Cerebellum (tissue), 5 donors: ENCODE measurements around a stretch of chr17.

DNA sequence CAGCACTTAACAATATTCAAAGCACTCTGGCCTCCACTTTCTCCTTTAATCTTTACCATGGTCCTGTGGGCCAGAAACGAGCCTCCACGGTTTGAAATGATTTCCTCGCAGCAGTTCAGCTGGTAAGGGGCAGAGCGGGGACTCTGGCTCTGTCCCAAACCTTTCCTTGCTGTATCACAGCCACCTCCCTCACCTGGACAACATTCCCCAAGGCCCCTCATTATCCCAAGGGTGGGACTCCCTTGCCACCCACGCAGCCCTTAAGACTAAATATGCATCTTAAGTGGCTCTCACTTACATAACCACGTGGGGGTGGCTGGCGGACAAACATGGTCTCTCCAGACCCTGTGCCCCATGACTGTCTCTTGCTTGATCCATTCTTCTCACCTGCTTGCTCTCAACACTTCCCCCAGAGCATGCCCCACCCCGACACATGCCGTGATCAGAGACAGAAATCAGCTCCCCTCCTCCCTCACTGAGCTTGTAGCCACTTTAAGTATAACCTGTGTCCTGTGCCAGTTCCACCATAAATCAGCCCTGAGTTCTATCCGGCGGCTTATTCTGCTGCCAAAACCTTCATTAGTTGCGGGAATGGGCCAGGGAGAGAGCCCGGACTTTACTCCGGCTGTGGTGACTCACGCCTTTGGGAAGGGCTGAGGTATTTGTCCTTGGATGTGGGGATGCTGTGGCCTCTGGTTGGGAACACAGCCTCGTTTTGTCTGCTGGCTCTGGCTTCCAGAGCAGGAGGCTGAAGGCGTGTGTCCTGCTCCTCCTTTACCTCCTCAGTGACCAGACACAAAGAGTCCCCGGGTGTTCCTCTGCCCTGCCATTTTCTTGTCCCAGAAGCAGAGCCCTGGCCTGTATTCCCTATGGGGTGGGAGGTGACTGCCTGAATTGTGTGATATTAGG lies 21.2 kb downstream of the ANKRD40 start:
- PRO-cap, 3 experiments, result no peak in any of the 3 experiments
- RAMPAGE, long total RNA, result no peak

DNA sequence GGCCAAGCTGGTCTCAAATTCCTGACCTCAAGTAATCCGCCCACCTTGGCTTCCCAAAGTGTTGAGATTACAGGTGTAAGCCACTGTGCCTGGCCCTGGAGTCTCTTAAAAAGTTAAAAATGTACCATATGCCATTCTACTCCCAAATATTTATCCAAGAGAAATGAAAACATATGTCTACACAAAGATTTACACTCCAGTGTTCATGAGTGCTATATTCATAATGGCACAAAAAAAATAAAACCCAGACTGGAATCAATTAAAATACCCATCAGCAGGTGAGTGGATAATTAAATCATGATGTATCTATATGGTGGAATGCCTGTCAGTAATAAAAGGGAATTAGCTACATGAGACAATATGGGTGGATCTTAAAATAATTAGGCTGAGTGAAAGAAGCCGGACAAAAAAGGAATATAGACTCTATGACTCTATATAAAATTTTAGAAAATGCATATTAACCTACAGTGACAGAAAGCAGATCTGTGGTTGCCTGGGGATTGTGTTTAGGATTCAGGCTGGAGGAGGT lies 23.2 kb downstream of the LUC7L3 start:
- PRO-cap, 3 experiments, result no peak in any of the 3 experiments
- RAMPAGE, long total RNA, result no peak

DNA sequence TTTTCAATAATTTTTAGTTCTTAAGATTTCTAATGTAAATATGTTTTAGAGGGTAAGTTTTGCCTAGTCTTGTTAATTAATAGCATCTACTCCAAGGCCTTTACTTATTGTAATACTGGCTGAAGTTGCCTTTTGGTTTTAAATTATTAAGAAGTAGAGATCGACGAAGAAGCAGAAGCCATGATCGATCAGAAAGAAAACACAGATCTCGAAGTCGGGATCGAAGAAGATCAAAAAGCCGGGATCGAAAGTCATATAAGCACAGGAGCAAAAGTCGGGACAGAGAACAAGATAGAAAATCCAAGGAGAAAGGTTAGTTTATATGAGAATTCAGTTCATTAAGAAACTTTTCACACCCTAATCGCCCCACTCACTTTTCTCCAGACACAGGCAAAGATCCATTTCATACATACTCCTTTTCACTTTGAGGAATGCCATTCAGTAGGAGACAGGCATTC lies 20.9 kb downstream of the ANKRD40CL start:
- PRO-cap, 3 experiments, result no peak in any of the 3 experiments
- RAMPAGE, long total RNA, result no peak

DNA sequence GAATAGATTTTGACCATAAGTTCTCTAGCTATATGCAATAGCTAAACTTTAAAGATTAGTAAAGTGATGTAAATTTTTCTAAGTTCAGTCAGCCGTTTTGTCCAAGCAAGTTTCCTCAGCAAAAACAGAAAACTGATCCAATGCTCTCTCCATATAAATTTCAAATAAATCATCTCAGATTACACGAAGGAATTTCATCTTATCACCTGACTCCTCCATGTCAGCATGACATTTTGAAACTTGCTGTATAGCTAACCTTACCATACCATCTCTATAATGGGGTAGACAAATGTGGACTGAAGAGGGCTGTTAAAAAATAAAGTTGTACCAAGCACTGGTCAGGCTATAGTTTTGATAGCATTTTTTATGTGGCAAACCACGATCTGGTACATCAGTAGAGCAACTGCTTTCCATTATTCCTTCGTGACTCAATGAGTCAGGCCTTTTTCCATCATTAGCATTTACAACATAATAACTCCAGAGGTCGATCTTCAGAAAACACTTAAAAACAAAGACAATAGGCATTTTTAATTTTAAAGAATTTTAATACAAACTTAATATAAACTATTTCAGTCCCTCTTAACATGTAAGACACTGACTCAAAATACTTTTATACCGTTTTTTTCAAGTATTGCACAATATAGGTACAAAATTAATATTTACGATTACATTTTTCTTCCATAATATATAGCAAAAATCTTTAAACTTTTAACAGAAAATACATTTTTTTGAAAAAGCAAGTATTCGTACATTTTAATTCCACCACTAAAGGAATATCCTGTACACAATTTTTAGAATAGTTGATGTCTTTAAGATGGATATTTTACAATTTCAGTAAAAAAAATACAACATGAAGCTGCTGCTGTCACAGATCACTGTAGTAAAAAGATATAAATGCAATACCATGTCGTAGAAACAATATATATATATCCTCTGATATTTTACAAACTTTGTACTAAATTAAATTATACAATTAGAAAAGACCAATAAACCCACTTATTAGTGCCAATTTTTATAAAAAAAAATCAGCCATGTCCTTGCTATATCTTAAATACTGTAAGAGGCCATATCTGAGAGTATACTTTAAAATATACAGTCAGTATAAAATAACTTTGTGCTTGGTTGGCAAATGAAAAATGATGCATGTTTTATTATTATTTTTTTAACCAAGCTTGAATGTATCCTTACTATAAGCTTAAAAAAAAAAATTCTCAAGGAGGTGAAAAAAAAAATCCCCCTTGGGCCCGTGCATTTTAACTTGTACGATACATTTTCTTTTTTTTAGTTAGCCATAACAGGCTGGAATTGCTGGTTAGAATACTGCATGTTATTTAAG lies 4.0 kb downstream of the TOB1 start:
- PRO-cap, 3 experiments, result no peak in any of the 3 experiments
- RAMPAGE, long total RNA, result no peak

GRCh38 chr17:50863047-50864241 lies 2.7 kb downstream of the TOB1 start:
- PRO-cap, 3 experiments, result no peak in any of the 3 experiments
- RAMPAGE, long total RNA, result no peak

DNA sequence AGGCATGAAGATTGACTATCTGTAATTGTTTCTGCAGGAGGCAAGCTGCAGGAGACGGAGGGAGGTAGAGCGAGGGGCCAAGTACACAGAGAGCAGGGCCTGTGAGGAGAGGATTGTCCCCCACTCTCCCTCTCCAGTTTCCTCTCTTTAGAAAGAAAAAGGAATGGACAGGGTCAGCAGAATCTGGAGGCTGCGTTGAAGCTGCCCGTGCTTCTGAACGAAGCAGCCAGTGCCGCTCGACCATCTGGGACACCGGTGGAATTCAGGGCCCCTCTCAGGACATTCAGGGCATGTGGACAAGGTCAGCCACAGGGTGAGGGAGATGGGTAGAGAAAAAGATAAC lies 33.9 kb upstream of the TOB1 start:
- PRO-cap, 3 experiments, result no peak in any of the 3 experiments
- RAMPAGE, long total RNA, result no peak

DNA sequence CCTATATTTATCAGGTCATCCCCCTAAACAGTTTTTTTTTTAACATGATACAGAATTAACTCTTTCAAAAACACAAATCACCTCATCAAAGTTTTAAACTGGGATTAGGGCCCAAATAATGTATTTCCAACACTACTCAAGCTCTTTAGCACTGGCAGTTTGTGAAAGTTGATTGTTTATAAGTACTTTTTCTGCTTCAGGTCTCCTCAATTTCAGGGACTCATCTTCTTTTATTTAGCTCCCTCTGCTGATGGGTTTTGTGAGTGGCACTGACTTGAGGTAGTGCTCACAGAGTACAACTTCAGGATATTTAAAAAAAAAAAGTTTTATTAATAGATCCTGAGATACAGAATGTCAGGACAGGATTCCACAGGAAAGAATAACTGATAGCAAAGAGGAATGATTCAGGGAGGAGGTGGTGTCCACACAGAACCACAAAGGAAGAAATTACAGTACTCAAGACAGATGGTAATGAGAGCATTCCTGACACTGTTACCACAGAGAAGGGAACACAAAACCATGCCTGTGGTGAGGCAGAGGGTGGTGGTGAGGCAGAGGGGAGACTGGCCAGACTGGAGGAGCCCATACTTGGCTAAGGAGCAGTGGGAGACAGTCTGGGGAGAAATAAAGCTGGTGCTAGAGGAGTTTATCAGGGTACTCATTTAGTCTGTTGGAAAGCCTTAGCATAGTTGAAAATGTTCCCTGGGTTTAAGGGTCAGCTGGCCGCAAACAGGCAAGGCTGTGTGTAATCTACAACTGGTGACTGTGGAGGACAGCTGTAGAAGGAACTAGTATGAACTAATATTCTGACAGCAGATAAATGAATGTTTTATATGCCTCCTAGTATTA lies 63.7 kb downstream of the SPAG9 start:
- PRO-cap, 3 experiments, result no peak in any of the 3 experiments
- RAMPAGE, long total RNA, result no peak

GRCh38 chr17:51152553-51153188 lies 688 bp upstream of the NME1 start:
- PRO-cap, 3 experiments, result no peak in any of the 3 experiments
- RAMPAGE, long total RNA, result no peak

- PRO-cap, 3 experiments, result no peak in any of the 3 experiments
- RAMPAGE, long total RNA, result no peak
Measured at GRCh38 chr17:51153729-51154600, 606 bp downstream of the NME1 start.

DNA sequence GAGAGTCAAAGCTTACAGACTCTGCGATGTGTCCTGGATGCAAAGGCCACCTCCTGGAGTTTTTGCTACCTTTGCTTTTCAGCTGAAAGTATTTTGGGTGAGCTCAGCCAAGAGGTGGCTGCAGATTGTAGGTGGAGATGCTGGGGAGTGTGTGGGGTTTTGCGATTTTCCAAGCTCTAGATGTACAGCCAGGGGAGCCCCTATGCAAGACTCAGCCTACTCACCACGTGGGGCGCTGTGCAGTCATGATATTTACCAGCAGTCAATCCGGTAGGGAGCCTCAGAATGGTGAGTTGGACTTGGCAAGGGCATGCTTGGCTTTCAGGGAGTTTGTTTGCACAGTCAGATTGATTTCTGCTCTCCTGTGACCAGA lies 175.2 kb downstream of the UTP18 start:
- PRO-cap, 3 experiments, result no peak in any of the 3 experiments
- RAMPAGE, long total RNA, result no peak

DNA sequence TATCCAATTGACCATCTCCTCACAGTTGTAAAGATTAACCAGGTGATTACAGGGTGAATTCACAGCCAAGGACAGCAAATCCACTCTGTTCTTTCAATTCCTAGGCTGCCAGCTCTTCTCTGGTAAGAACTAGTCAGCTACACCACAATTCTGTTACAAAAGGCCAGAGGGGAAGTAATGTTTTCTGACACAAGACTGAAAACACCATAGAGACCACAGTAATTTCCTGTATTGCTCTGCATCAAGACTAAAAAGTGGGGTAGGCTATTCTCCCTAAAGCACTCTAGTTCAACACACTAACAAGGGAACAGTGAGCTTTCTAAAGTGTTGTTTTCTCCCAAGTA lies 10.6 kb downstream of the CA10 start:
- PRO-cap, 3 experiments, result no peak in any of the 3 experiments
- RAMPAGE, long total RNA, result no peak

- PRO-cap, 3 experiments, result no peak in any of the 3 experiments
- RAMPAGE, long total RNA, result no peak
Measured at GRCh38 chr17:52389634-52390045, 231.1 kb upstream of the CA10 start.

- PRO-cap, 3 experiments, result no peak in any of the 3 experiments
- RAMPAGE, long total RNA, result no peak
Measured at GRCh38 chr17:52828669-52829139, 670.2 kb upstream of the CA10 start.

- PRO-cap, 3 experiments, result no peak in any of the 3 experiments
- RAMPAGE, long total RNA, result no peak
Measured at GRCh38 chr17:55072847-55073281, 104.3 kb downstream of the STXBP4 start.

- PRO-cap, 3 experiments, result no peak in any of the 3 experiments
- RAMPAGE, long total RNA, result no peak
Measured at GRCh38 chr17:55263435-55263801, 1.3 kb upstream of the HLF start.

- PRO-cap, 3 experiments, result peak in 1 of 3 experiments; most common plus-strand start chr17:55265189 (in 1)
- RAMPAGE, long total RNA, result no peak
Measured at GRCh38 chr17:55265133-55265350, 282 bp downstream of the HLF start.

- PRO-cap, 3 experiments, result peak in 2 of 3 experiments; most common plus-strand start chr17:55731713 (in 2); most common minus-strand start chr17:55732084 (in 1)
- RAMPAGE, long total RNA, result no peak
Measured at GRCh38 chr17:55731322-55732335, 9.0 kb upstream of the TMEM100 start.

GRCh38 chr17:55882187-55882386 lies 131.2 kb downstream of the PCTP start:
- PRO-cap, 3 experiments, result no peak in any of the 3 experiments
- RAMPAGE, long total RNA, result no peak

DNA sequence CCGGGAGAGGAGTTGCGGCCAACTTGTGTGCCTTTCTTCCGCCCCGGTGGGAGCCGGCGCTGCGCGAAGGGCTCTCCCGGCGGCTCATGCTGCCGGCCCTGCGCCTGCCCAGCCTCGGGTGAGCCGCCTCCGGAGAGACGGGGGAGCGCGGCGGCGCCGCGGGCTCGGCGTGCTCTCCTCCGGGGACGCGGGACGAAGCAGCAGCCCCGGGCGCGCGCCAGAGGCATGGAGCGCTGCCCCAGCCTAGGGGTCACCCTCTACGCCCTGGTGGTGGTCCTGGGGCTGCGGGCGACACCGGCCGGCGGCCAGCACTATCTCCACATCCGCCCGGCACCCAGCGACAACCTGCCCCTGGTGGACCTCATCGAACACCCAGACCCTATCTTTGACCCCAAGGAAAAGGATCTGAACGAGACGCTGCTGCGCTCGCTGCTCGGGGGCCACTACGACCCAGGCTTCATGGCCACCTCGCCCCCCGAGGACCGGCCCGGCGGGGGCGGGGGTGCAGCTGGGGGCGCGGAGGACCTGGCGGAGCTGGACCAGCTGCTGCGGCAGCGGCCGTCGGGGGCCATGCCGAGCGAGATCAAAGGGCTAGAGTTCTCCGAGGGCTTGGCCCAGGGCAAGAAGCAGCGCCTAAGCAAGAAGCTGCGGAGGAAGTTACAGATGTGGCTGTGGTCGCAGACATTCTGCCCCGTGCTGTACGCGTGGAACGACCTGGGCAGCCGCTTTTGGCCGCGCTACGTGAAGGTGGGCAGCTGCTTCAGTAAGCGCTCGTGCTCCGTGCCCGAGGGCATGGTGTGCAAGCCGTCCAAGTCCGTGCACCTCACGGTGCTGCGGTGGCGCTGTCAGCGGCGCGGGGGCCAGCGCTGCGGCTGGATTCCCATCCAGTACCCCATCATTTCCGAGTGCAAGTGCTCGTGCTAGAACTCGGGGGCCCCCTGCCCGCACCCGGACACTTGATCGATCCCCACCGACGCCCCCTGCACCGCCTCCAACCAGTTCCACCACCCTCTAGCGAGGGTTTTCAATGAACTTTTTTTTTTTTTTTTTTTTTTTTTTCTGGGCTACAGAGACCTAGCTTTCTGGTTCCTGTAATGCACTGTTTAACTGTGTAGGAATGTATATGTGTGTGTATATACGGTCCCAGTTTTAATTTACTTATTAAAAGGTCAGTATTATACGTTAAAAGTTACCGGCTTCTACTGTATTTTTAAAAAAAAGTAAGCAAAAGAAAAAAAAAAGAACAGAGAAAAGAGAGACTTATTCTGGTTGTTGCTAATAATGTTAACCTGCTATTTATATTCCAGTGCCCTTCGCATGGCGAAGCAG lies 964 bp downstream of the NOG start:
- PRO-cap, 3 experiments, result no peak in any of the 3 experiments
- RAMPAGE, long total RNA, result no peak

DNA sequence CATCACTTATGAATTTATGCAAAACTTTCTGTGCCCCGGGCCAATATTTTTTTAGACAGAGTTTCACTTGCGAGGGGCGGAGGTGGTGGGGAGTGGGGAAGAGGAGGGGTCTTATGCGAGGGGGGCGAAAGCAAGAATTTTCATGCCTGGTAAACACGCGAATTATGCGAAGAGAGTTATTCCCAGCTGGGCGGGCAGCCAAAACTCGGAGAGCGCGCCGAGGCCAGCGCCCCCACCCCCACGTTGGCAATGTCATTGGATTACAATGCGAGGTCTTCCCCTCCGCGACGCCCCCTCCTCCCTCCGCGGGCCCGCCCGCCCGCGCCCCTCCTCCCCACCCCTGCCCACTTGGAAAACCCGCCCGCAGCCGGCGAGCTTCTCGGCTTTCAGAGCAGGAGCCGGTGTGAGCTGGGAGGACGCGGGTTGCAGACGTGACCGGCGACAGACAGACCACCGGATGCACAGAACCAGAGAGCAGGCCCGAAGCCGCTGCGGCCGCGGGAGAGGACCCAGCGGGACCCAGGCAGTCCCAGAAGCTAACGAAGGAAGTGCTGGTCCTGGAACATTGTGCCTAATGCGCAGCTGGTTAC lies 4.0 kb downstream of the NOG start:
- PRO-cap, 3 experiments, result no peak in any of the 3 experiments
- RAMPAGE, long total RNA, result no peak